Kidney (tissue), 2 donors: ENCODE measurements around the genes CFDP1, DUXB, MAF and DYNLRB2.

DNA sequence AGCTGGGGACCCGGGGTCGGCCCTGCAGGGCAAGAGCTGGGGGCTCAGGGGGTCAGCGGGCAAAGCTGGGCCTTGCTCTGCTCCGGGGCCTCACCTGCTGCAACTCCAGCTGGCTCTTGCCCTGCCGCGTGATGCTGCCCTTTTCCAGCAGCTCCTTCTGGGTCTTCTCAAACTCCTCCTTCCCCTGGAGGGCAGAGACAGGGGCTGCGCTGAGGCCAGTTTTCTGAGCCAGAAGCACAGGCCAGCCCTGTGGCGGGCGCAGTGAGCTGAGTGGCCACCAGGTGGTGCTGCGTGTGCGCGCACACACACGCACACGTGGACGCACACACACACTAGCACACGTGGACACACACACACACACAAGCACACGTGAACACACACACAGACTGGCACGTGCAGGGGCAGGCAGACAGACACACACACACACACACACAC lies 15.0 kb downstream of the CTRB1 start:
- PRO-cap, result no peak
- RRBS, result 76% methylated on average over 4 of the region's 18 CpGs

GRCh38 chr16:75244927-75246008 lies 6.2 kb downstream of the BCAR1 start:
- PRO-cap, result bidirectional peak, plus-strand start at chr16:75245354, minus-strand start at chr16:75245160; bidirectional peak, plus-strand start at chr16:75245768, minus-strand start at chr16:75245623
- RRBS, result 18% methylated on average over 3 of the region's 28 CpGs

- PRO-cap, result no peak
- RRBS, result 67% methylated on average over 1 of the region's 12 CpGs
Observed at GRCh38 chr16:75267607-75268456, 16.4 kb upstream of the BCAR1 start.

DNA sequence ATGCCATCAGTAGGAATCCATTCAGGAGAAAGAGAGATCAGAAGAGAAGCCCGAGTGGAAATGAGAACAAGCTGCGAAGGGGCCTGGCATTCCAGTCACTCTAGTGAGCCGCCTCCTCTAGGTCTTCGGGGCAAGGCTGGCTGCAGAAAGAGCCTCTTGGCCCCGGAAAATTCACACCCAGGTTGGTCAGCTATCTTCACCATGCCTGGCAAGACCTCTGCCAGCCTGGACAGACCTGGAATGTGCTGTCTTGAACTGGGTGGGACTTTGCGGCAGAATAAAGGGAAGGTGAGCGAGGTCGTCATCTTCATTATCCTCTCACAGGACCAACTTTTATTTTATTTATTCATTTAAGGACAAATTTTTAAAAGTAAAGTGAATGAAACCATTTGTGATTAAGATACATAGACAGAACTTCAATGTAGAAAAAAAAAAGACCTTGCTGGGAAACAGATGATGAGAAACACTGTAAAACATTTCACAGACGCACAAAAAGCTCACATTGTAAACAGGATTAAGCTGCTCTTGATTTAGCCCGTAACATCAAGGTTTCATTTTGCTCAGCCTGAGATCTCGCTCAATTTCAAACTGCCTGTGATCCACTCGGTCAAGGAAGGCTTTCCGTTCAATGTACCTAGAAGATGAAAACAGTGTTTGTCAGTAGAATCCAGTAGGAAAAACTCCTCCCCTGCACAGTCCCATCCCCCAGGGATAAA lies 42.1 kb upstream of the BCAR1 start:
- PRO-cap, result no peak
- RRBS, result no CpG with 5 or more reads among the region's 13 CpGs

DNA sequence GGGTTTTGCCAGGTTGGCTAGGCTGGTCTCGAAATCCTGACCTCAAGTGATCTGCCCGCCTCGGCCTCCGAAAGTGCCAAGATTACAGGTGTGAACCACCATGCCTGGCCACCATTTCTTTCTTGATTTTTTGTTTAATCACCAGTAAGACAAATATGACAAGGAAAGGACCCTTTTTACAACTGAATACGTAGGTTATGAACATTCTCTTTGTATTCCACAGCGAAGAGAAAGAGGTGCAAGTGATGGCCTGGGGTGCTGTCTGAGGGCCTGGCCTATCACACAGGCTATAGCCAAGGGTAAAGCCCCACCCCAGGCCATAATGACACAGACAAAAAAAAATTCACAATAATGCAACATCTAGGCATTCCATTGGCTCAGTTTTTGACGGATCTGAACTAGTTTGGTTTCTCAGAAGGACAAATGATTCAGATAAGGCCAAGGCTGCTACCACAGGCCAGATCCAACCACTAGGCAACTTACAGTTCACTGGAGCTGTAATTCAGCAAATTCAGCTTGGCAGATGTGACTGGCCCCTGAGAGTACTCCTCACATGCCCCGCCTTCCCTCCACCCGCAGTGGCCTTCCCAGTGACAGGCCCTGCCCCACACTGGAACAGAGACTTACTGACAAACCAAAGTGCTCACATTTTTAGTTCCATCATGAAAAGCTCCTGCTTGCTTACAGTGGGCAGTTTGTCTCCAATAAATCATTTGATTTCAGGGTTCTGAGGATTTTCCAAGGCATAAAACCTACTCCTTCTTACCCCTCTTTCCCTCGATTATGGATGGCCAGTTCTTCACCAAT lies 53.0 kb upstream of the BCAR1 start:
- PRO-cap, result bidirectional peak, plus-strand start at position 654 of the sequence, minus-strand start at position 578 of the sequence
- RRBS, result no CpG with 5 or more reads among the region's 10 CpGs

GRCh38 chr16:75372370-75372793 lies 60.9 kb downstream of the CFDP1 start:
- PRO-cap, result no peak
- RRBS, result no CpG with 5 or more reads among the region's 2 CpGs

GRCh38 chr16:75432697-75433681 lies at the start of gene CFDP1:
TSS of gene CFDP1 (minus strand) at chr16:75433503.
- PRO-cap, result unidirectional peak, plus-strand start at chr16:75433123; bidirectional peak, plus-strand start at chr16:75433836, minus-strand start at chr16:75433481
- RRBS, result 1% methylated on average over 19 of the region's 87 CpGs

GRCh38 chr16:75657639-75658623 lies 10.4 kb downstream of the TERF2IP start:
- PRO-cap, result no peak
- RRBS, result no CpG with 5 or more reads among the region's 5 CpGs

DNA sequence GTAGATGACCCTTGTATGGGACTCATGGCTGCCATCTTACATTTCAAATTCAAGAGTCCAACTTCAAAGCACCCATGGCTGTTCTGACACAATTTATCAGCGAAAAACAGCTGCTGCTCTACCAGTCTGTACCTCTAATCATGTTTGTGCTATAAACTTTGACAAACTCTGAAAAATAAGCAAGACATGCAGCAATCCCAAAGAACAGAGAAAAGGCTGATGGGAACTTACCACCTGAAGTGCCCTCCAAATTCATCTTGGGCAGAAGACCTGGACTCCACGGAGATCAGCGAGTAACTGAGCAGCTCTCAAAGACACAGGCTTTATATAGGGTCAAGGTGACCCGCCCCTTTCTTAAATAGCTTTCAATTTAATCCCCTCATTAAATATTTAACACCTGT lies at the start of gene DUXB:
Gene DUXB (minus strand): TSS at position 299 of the 401 bp plus-strand sequence.
- PRO-cap, result no peak
- RRBS, result no CpG with 5 or more reads among the region's 4 CpGs

DNA sequence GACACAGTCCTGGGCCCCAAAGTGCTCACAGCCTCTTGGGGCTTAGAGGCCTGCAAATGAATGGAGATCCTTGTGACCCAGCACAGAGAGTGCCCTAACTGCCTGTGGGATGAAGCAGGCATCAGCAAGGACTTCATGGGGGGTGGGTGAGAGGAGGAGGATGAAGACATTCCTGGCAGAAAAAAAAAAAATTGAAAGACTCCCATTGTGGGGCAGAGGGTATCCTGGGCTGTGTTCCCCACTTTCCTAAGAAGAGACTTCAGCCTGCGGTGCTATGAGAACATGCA lies 116.3 kb downstream of the CNTNAP4 start:
- PRO-cap, result no peak
- RRBS, result no CpG with 5 or more reads among the region's 1 CpG

DNA sequence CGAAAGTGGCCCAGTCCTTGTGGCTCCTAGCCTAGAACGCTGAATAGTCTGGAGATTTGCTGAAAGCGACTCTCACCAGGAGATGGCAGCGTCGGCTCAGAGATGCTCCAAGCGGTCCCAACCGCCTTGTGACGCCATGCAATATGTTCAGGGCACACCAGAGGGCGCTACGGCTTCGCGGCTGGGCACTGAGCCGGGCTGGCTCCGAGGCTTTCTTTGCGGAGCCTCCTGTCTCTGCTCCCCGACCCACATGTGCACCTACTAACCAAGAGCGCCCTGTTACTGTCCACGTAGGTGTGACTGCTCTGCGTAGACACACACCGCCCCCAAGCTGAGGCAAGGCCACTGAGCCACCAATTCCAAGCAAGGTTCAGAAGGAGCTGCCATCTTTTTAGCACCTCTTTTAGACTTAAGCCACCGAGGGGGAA lies 36.9 kb downstream of the SYCE1L start:
- PRO-cap, result no peak
- RRBS, result no CpG with 5 or more reads among the region's 21 CpGs

DNA sequence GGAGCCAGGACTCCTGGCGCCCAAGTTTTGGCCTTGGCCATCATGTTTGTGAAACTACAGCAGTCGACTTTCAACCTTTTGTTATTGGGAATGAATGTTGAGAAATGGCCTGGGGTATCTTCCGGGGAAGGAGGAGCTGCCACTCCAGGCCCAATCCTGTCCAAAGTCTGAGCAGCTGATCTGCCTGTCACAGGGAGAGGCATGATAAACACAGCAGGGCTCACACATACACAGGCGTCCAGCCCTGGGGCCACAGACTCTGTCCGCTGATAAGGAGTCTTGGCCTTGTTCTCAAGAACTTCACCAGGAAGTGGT lies 199.8 kb downstream of the MAF start:
- PRO-cap, result no peak
- RRBS, result 87% methylated on average over 2 of the region's 5 CpGs

DNA sequence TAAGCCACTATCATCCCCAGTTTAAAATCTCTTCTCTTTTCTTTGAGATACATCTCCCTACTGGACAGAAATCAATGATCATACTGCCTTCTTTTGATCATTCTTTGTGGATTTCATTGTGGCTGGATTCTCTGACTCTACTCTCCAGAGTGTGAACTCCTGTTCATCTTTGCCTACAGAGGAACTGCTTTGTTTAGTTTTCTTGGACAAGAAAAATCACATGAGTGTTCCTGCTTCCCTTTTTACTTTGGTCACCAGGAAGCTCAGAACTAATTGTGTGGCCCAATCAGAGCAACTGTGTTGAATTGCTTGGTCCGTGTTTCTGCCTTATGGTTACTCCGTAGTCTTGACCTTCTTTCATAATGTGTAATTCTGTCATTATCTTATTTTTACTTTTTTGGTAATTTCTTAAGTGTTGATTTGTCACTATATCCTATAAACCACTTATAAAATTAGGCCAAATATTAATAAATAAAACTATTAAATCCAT lies 97.0 kb downstream of the MAF start:
- PRO-cap, result no peak
- RRBS, result no CpG with 5 or more reads among the region's 2 CpGs

GRCh38 chr16:79600113-79601023 lies at the start of gene MAF:
TSS of gene MAF (minus strand) at chr16:79600737.
- PRO-cap, result bidirectional peak, plus-strand start at chr16:79600199, minus-strand start at chr16:79600020; bidirectional peak, plus-strand start at chr16:79600352, minus-strand start at chr16:79600303; bidirectional peak, plus-strand start at chr16:79600898, minus-strand start at chr16:79600739
- RRBS, result 1% methylated on average over 42 of the region's 76 CpGs

- PRO-cap, result bidirectional peak, plus-strand start at chr16:79601773, minus-strand start at chr16:79601601
- RRBS, result 2% methylated on average over 9 of the region's 27 CpGs
Observed at GRCh38 chr16:79601486-79602055, 1.0 kb upstream of the MAF start.

- PRO-cap, result no peak
- RRBS, result no CpG with 5 or more reads among the region's 3 CpGs
Observed at GRCh38 chr16:80056528-80056727, 455.9 kb upstream of the MAF start.

GRCh38 chr16:80540162-80541373 lies at the start of gene DYNLRB2:
TSS of gene DYNLRB2 (plus strand) at chr16:80540993.
- PRO-cap, result bidirectional peak, plus-strand start at chr16:80541019, minus-strand start at chr16:80540887
- RRBS, result 0% methylated on average over 17 of the region's 59 CpGs

DNA sequence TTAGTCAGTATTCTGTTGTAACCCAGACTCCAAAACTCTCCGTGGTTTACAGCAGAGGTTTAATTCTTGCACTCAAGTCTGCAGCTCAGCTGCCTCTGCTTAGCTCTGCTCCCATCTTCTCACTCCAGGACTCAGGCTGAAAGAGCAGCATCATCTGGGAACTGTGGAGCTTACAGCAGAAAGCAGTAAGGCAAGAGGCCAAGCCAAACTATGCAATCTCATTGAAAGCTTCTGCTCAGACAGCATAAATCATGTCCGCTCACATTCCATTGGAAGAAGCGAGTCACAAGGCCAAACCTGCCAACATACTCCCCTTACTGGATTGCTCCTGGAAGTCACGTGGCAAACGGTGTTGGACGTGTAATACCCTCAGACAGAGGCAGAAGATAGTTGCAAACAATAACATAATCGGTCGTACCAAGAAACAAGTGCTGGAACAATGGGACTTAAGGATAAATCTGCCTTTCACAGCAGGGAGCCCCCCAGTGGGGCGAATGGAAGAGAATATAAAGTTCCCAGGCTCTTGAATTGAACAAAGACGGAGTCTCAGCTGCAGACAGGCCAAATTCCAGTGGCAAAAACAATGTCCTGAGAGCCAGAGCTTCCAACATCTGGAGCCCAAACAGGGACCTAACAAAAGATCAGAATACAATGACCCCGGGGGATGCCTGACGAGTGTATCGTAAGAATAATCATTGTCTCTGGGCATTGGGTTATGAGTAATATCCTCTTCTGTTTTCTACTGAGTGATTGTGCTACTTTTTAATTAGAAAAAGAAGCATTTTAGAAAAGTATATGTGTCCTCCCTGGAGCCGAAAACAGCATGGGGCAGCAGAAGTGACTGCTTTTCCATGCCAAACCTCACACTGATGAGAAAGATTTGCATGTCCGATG lies 68.5 kb downstream of the CMC2 start:
- PRO-cap, result bidirectional peak, plus-strand start at position 345 of the sequence, minus-strand start at position 125 of the sequence
- RRBS, result no CpG with 5 or more reads among the region's 15 CpGs

DNA sequence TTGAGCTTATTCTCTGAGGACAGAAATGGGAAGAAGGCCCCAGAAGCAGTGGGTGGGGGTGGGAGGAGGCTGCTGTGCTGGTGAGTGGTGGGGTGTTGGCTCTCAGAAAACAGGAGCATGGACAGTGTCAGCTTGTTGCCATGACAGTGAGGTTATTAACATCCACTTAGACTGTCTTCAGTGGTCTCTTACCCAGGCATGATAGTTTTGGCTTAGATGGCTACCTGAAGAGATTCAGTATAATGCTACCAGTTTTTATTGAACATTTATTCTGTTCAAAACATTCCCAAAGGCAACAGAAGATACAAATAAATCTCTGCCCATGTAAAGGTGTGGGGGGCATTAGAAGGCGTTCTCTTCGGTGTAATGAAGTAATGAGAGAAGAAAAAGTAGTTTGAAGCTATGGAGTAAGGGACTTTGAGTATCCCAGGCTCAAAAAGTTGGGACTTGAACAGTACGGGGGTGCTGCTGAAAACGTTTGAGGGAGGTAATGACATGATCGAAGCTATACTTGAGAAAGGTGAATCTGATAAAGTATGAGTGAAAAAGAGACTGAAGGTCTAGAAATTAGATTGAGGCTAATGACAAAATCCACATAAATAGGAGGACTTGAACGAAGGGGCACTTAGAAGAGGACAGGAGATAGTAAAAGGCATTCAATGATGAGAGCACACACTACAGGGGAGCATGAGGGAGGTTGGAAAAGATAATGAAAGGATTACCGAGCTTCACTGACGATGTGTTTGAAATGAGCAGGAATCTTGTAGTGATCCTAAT lies 4.8 kb downstream of the ATMIN start:
- PRO-cap, result no peak
- RRBS, result no CpG with 5 or more reads among the region's 8 CpGs

DNA sequence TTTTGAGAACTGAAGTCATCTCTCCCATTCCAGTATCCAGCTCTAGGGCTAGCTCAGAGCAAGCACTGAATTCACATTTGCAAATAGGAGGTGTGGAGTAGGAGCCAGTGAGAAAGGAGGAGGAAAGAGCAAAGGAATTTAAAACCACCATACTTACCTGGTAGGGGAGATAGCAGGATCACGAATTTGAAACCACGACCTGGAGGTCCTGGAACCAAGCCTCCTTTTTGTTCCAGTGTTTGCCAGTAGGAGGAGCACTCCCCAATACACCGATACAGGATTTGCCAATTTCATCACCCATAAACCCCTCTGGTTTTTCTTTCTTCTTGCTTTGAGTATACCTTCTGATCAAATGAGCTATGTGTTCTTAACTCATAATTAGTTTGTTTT lies 22.5 kb downstream of the BCO1 start:
- PRO-cap, result unidirectional peak, plus-strand start at position 150 of the sequence
- RRBS, result no CpG with 5 or more reads among the region's 3 CpGs